ENCODE data around the genes FPGT, ACADM, ASB17, FUBP1, DNAJB4 and PTGFR.

DNA sequence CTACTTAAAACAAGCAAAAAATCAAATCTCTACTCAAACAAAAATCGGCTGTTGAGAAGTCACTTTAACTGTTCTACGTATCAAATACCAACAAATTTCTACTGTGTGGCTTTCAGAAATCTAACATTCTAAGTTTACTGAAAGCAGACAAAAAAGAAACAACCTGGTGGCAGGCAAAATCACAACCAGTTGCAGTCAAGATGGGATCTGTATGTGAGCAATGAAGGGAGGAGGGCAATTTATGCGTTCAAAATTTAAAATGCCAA is 1.2 kb downstream of the ANKRD13C start:
- RRBS, result no CpG with 5 or more reads among the region's 3 CpGs

DNA sequence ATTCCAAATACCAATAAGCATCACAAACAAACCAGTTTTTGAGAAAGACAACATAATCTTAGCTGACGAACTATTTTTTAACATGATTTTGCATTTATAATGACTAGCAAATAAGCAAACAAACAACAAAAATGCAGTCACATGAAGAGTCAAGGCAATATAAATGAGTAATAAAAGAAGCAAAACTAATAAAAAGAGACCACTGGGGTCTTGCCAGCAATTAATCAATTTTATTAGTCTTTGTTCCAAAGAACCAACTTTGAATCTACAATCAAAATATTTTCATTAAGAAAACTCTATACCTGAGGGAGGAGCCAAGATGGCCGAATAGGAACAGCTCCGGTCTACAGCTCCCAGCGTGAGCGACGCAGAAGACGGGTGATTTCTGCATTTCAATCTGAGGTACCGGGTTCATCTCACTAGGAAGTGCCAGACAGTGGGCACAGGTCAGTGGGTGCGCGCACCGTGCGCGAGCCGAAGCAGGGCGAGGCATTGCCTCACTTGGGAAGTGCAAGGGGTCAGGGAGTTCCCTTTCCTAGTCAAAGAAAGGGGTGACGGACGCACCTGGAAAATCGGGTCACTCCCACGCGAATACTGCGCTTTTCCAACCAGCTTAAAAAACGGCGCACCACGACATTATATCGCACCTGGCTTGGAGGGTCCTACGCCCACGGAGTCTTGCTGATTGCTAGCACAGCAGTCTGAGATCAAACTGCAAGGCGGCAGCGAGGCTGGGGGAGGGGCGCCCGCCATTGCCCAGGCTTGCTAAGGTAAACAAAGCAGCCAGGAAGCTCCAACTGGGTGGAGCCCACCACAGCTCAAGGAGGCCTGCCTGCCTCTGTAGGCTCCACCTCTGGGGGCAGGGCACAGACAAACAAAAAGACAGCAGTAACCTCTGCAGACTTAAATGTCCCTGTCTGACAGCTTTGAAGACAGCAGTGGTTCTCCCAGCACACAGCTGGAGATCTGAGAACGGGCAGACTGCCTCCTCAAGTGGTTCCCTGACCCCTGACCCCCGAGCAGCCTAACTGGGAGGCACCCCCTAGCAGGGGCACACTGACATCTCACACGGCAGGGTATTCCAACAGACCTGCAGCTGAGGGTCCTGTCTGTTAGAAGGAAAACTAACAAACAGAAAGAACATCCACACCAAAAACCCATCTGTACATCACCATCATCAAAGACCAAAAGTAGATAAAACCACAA is 616.5 kb upstream of the NEGR1 start:
- RRBS, result no CpG with 5 or more reads among the region's 34 CpGs

DNA sequence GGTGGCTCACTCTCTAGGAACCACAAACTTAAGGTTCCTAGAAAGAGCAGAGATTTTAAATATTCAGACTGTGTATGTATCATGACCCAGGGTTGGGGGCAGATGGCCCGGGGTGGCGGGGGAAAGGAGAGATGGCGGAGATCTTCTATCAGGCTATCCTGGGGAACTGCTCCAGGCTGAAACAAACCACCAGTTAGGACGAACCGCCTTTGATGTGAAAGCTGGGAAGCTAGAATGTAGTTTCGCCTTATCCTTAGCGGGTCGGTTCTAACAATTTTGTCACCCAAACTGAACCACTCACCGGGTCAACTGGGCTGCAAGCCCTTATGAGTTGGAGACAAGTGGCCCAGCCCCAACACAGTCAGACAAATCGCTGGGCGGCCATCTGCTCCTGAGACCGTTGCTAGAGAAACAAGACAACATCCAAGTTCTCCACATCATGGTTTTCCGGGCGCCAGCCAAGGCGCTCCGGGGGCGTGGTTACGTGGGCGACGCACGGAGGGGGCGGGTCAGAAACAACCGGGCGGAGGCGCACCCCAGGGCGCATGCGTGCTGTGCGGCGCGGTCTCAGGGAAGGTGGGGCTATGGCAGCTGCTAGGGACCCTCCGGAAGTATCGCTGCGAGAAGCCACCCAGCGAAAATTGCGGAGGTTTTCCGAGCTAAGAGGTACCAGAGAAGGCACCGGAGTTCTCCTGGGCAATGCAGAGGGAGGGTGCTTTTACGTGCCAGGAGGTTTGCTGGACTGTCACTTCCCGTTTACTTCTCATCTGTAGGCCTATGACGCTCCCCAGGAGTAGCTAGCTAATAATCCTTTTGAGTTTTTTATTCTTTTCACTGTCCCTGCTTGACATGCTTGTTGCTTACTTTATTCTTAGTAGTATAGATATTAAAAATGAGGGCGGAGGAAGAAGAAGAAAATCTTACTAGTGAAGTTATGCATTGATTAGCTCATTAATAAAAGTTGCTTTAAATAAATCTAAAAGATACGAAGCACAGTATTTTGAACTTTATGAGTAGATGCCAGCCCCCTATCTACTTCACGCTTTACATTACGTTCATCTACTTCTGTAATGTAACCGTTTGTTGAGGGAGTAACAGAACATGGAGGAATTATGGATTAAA is at the start of gene FPGT:
TSS of gene FPGT (plus strand) at position 548 of the 1,122 bp plus-strand sequence.
- RRBS, result 2% methylated on average over 18 of the region's 45 CpGs

DNA sequence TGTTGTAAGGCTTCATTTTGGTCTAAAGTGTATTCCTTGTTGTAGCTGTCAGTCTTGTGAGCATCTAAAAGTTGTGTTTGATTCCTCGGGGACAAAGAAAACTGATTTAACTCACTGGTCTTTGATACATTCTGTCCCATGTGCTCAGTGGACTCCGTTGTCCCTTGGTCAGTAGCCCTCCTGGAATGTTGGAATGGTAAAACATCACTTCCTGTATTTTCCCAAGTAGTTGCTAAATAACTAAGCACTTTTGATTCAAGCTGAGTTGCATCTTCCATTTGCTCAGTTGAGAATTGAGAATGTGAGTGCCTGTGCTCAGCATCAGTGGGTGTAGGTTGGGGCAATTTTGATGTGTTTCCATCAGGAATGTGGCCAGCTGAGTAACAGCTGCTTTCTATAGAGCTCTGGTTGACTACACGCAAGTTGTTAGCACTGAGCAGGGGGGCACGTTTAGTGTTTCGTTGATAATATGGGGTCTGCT is 41.6 kb downstream of the LRRC53 start:
- RRBS, result no CpG with 5 or more reads among the region's 5 CpGs

- RRBS, result no CpG with 5 or more reads among the region's 4 CpGs
Measured at GRCh38 chr1:74522135-74522559, 9.7 kb upstream of the LRRC53 start.

- RRBS, result 1% methylated on average over 20 of the region's 85 CpGs
Measured at GRCh38 chr1:75724178-75725302, at the start of gene ACADM. Gene ACADM (plus strand): TSS chr1:75724709.

DNA sequence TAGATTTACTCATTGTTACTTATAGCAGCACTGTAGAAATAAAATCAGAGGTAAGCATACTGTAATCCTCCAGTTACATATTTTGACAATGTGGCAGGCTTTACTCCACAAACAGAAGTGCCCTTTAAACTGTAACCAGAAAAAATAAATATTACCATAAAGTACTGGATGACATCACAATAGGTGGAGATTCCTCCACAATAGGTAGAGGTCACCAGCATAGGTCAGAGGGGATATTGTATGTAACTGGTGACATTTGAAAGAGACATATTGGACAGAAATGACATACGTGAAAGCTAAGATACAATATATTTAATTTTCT is at the start of gene ASB17:
TSS of gene ASB17 (minus strand) at position 126 of the 322 bp plus-strand sequence.
- RRBS, result no CpG with 5 or more reads among the region's 1 CpG

- RRBS, result no CpG with 5 or more reads among the region's 1 CpG
Measured at GRCh38 chr1:76115728-76116274, 41.3 kb downstream of the ST6GALNAC3 start.

DNA sequence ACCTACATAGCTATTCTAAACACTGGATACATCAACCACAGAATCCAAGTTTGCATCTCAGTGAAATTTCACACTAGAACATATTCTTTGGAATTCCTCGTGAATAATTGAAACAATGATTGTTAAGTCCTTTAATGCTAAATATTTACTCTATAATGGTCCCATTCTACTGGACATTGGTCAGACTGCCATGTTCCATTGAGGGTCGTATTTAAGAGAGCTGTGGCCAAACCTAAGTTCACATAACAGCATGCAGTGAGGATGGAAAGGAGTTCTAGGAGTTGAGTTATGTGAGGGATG is 44.6 kb downstream of the ST6GALNAC3 start:
- RRBS, result no CpG with 5 or more reads among the region's 2 CpGs

DNA sequence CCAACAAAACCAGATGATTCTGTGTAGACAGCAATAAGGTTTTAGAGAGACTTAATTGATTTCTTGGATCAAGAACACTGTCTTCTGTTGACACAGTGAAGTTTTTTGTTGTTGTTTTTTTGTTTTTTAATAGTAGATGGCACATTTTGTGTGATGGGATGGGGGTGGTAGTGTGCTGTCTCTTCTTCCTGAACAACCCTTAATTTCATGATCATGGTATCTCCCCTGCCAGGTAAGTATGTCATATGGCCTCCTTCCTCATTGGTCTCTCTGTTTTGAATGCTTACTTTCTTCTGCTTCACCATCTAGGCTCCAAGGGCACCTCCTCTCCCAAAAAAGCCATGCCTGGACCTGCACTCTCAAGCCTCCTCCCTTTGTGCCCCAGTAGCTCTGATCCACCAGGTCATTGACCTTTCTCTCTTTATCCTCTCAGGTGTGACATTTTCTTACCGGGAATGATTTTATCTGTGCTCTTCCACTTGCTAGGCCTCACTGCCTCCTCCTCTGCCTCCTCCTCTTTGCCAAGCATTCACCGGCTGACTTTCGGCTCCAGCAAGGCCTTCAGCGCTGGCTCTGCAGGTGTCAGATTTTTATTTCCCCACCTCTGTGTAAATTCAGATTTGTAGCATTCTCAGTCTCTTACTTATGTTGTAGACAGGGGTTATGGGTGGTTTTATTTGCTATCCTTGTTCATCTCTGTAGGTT is 91.4 kb downstream of the ST6GALNAC5 start:
- RRBS, result 88% methylated on average over 2 of the region's 4 CpGs

DNA sequence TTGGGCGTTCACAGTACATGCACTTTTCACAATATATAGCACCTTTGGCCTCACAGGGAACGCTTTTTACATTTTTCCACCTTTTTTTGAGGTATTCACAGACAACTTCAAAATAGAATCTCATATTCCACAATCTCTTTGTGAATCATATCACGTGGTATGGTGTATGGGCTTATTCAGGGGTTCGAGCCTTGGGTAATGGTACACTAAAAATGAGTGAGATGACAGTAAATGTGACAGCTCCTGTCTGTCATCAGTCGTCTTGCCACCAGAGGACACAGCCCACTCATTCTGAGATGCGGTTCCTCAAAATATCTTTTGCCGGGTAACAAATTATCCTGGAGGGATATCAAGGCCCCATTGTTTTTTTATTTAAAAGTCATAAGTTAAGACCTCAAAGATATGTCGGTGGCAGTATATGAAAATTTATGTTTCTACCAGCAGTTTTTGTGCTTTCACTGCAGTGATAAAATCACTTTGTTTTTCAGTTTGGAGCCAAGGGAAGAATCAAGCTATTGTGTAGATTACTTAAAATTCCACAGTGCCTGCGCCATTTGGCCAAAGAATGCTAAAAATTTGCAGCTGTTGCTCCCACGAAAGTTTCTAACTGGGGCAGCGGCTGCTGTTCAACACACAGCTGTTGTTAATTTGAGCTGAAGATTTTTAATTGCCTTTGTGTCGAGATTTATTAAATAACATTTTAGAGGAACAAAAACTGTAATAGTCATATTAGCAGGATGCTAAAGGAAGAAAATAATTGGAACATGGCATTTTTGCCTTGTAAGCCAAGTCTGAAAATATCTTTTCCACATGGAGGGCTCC is 168.2 kb downstream of the ZZZ3 start:
- RRBS, result no CpG with 5 or more reads among the region's 12 CpGs

DNA sequence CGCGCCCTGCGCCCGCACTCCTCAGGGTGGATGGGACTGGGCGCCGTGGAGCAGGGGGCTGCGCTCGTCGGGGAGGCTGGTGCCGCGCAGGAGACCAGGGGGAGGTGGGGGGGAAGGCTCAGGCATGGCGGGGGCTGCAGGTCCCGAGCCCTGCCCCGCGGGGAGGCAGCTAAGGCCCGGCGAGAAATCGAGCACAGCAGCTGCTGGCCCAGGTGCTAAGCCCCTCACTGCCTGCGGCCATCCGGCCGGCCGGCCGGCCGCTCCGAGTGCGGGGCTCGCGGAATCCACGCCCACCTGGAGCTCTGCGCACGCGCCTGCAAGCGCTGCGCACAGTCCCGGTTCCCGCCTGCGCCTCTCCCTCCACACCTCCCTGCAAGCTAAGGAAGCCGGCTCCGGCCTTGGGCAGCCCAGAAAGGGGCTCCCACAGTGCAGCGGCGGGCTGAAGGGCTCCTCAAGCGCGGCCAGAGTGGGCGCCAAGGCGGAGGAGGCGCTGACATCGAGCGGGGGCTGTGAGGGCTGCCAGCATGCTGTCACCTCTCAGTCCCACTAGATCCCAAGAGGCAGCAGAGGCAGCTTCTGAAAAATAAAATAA is 150.6 kb downstream of the ZZZ3 start:
- RRBS, result 84% methylated on average over 8 of the region's 48 CpGs

- RRBS, result no CpG with 5 or more reads among the region's 14 CpGs
Measured at GRCh38 chr1:77847563-77848569, 40.6 kb upstream of the NEXN start.

DNA sequence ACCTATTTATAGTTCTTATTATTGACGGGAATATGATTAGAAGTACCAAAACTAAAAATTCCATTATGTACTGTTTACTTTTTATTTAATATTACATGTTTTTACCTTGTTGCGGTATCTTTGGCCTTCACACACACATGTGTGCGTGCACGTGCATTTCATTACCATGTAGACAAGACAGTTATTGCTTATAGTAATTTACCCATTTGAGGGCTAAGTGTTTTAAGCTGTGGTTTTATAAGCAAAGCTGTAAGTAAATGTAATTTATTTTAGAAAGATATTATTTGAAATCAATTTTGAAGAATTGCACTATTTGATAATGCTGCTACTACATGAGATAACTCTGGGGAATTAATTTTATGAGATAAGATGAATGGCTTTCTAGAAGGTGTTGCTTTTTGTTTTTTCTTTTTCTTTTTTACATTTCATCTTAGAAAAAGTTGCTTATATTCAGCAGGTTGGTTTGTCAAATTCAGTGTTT is 11.0 kb upstream of the NEXN start:
- RRBS, result no CpG with 5 or more reads among the region's 4 CpGs

GRCh38 chr1:77889650-77890246 is 1.3 kb downstream of the NEXN start:
- RRBS, result no CpG with 5 or more reads among the region's 9 CpGs

DNA sequence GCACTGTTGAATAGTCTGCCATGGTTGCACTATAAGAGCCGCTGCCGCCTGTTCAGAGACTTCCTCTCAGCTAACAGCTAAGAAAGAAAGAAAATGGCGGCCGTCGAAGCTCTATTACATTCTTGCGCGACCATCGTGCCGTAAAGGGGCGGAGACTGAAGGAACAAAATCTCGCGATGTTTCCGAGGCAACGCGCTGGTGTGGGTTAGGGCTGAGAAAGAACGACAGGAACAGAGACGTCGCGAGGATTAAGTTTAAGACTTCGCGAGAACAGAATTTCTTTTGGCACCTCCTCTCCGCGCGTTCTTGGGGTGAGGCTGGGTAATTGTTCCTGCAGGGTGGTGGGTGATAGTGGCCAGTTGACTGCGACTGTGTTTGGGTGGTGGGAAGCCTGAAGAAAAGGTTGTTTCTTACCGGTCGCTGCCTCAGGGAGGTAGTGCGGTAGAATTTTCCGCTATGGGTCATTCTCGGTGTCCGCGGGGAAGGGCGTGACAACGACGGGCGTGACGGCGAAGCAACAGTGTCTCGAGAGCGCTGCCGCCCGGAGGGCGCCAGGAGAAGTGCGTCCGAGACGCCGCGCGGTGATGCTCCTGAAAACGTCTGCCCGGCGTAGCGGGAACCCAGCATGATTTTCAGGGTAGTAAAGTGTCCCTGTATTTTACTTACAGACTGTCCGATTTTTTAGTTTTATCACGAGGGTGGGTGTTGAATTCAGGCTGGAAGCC is at the start of gene FUBP1:
TSS of gene FUBP1 (minus strand) at position 90 of the 725 bp plus-strand sequence.
- RRBS, result 1% methylated on average over 10 of the region's 55 CpGs

DNA sequence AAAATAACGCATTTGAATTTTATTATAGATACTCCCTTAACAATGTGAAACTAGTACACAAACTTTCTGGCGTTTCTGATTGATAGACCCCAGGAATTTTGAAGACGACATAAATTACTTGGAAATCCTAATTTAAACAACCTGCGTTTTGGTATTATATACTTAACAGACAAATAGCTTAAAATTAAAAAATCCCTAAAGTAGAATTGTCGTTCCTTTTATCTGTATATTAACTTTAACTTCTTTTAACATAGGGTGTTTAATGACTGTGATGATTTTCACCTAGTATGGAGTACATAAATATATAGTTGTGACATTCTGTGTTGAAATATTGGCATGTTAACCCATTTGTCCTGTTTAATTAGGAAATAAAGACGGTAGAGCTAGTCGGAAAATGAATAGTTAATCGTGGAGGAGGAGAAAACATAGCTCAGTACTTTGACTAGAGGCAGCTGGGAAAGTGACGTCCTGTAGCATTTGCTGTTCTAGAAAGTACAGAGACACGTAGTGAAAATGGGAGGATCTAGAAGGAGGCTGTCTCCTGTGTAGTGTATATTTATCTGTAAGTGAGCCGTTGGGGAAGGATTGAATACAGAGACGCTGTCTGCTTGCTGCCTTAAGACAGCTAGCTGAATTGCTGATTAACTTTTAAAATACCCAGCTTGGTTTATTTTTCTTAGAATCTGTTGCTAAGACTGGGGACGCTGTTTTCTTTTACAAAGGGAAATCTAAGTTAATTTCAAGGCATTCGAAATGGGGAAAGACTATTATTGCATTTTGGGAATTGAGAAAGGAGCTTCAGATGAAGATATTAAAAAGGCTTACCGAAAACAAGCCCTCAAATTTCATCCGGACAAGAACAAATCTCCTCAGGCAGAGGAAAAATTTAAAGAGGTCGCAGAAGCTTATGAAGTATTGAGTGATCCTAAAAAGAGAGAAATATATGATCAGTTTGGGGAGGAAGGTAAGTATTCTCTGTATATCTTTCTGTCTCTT is at the start of gene DNAJB4:
TSS of gene DNAJB4 (plus strand) at position 582 of the 996 bp plus-strand sequence.
- RRBS, result no CpG with 5 or more reads among the region's 17 CpGs

DNA sequence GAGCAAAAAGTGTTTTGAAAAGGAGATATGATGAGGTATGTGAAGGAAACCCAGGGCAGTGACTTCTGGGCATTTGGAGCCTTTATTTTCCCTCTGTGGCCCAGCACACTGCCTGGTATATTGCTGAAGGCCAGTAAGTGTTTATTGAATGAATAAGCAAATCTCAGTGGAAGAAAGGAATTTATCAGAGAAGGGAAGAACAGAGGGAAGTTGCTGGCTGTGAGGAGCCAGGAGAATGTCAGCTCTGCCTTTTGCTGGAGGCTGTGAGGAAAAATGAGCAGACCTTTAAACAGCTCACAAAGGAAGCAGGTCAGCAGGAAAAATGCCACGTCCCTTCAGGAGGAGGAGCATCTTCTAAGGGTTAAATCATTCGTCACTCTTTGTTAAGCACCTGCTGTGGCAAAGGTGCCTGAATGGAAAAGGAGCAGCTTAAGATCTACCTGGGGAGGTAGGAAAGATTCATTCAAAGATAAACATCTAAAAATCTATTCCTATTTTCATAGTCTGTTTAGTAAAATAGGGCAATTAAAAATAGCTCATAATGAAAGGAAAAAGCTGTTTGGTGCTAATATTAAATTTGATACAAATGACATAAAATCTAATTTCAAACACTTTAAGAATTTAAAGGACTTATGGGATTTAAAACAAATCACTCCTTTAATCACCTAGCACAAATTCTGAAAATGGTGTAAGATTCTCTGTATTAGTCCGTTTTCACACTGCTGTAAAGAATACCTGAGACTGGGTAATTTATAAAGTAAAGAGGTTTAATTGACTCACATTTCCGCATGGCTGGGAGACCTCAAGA is 76.1 kb downstream of the GIPC2 start:
- RRBS, result no CpG with 5 or more reads among the region's 4 CpGs

GRCh38 chr1:78143224-78143471 is 97.4 kb downstream of the GIPC2 start:
- RRBS, result no CpG with 5 or more reads among the region's 2 CpGs

DNA sequence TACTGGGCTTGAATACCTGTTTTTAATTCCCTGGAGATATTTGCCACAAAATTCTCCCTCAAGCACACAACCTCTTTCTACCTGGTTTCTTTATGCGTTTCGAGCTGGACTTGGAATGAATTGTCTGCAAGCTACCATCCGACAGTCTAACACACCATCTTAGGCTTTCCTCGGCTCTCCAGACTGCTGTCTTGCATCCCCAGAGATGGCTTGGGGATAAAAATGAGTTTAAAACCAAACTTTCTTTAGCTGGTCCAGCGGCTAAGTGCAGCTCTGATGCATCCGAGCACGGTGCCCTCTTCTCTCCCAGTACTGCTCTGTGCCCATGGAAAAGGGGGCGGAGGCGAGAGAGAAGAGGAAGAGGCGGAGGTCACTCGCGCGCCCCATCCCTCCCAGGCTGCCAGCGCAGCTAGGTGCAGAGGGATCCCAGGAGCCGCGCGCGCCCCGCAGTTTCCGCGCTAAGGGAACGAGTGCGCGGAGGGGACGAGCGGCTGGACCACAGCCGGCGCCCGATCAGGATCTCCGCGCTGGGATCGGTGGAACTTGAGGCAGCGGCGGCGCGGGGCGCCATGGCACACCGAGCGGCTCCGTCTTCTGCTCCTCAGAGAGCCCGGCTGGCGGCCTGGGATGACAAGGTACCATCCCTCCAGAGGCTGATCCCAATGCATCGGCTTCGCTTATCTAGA is at the start of gene PTGFR:
TSS of gene PTGFR (plus strand) at position 373 of the 686 bp plus-strand sequence.
- RRBS, result 4% methylated on average over 10 of the region's 44 CpGs